Esophagus squamous epithelium (tissue), 4 donors: ENCODE data around the gene UBE3C.

DNA sequence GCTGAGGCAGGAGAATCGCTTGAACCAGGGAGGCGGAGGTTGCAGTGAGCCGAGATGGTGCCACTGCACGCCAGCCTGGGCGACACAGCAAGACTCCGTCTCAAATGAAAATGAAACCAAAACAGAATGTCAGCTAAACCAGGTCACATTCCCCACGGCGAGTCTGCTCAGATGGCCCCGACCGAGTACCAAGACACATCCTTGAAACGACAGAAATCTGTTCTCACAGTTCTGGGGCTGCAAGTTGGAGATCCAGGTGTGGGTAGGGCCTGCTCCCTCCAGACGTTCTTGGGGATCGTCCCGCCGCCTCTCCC, 28.9 kb upstream of the MNX1 start:
- PRO-cap = no peak
- RAMPAGE, long total RNA, 4 experiments = no peak in any of the 4 experiments

GRCh38 chr7:157138100-157139043, at the start of gene UBE3C:
Gene UBE3C, plus strand, starts transcription at chr7:157138926.
- PRO-cap = bidirectional peak, plus-strand start at chr7:157138949, minus-strand start at chr7:157138683
- RAMPAGE, long total RNA, 4 experiments = no peak in any of the 4 experiments

DNA sequence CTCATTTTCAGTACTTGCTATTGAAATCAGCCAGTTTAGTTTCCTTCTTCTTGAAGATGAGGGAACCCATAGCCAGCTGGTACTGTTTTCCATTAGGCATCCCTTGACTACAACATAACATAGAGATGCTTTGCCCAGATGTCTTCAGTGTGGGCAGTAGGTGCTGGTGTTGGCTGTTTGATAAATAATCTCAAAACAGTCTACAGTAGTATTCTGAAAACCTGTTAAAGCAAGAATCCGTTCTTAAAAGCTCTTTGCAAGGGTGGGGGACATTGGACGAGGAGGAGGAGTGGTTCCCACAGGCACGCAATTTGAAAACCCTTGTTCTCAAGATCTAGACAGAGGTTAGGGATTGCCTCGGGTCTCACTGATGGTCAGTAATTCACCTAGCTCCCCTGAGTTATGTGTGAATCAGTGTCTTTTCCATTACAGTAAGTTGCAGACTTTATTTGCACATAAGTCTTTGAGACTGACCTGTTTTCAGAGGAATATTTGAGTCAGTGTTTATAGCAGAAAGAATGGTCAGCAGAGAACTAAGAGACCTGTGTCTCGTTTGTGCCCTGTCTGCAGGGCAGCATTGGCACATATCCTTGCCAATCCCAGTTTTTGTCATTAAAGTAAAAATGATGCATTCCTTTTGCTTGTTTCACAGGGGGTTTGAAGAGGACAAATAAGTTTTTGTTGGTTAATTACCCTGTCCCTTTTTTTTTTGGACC, 66.1 kb downstream of the UBE3C start:
- PRO-cap = no peak
- RAMPAGE, long total RNA, 4 experiments = no peak in any of the 4 experiments

GRCh38 chr7:157239008-157239695, 97.7 kb upstream of the DNAJB6 start:
- PRO-cap = no peak
- RAMPAGE, long total RNA, 4 experiments = no peak in any of the 4 experiments

DNA sequence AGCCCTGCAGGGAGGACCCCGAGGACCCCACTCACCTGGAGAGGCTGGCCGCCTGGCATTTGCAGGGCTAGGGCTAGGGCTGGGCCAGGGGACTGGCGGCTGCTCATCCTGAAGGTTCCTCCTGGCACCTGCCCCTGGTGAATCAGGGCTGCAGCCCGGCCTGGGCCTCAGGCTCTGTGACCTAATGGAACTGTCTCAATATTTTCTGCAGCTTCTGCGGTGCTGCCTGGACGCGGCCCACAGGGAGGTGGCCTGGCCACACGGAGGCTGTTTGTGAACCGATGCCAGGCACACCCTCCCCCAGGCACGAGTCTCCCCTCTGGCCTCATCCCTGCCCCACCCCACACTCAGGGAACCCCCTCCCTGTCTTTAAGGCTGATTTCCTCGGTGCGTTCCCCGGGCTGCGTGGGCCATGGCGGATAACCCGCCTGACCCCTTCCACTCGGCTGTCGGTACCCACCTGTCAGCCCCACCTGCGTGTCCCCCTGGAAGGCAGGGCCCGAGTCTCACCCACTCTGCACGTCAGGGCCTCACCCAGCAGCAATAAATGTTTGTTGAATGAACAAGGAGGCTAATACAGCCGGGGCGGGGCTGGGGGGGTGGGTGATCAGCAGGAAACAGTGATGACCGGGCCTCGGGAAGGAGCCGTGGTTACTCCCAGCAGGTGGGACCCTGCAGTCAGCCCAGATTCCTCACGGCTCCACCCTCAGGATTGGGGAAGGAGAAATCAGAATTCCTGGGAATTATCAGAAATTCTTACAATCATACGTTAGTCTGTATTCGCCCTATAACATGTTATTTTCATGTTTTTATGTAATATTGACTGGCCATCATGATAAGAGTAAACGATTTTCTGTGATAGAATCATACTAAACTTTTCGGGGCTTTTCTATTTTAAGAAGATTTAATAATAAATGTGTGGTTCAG, 54.4 kb upstream of the DNAJB6 start:
- PRO-cap = unidirectional peak, minus-strand start at position 136 of the sequence
- RAMPAGE, long total RNA, 4 experiments = no peak in any of the 4 experiments

DNA sequence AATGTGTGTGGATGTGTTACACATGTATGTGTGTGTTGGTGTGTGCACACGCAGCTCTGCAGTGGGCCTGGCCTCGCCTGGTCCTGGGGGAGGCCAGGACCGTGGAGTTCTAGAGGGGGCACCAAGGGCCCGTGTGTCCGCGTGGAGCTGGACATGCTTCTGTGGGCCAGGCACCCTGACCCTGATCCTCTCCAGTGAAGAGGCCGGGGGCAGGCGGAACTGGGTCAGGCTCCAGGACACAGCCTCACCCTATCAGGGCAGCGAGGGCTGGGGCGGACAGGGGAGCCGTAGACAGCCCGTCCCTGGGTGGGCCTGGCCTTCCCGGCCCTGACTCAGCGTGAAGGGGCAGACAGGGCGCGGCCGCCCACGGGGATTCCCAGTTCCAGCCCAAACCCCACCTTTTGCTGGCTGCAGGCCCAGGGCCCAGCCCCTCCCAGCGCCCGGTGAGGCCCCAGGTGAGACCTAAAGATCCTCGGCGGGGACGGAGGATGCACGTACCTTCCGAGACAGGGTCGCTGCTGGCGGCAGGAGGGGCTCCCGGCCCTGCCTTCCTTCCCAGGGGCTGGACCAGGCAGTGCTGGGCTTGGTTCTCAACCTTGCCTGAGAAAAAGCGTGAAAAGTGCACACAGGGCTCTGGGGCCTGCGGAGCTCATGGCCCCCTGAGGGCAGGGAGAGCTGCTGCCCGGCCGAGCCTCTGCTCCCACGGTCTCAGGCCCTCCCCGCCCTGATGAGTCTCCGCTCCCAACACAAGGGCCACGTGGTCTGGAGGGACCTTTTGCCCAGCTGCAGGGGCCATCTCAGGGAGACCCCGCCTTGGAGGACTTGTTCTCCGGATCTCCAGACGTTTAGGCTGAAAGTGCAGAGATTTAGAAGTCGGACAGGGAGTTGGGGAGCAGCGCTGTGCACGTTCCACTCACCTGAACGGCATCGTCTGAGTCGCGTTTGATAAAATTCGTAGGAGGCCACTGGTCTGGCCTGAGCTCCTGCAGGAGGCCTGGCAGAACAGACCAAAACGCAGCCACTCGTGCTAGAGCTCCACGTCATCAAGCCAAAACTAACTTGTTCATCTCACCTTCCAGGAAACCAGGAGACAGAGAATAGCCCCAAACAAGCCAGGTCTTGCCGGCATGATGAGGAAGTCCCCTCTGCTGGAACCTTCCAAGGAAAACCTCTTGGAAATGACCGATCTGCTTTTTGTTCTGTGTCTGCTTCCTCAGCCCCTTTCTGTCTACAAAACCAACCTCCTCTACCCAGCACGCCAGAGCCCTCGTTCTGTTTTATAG, 43.8 kb upstream of the DNAJB6 start:
- PRO-cap = bidirectional peak, plus-strand start at position 465 of the sequence, minus-strand start at position 183 of the sequence; bidirectional peak, plus-strand start at position 1,161 of the sequence, minus-strand start at position 1,045 of the sequence
- RAMPAGE, long total RNA, 4 experiments = start-site peak on the plus strand in 1 of 4 experiments, centred at position 460 of the sequence, 7 reads per replicate; start-site peak on the minus strand in 3 of 4 experiments, centred at positions 197 to 1,027 of the sequence, 5 to 27 reads per replicate

DNA sequence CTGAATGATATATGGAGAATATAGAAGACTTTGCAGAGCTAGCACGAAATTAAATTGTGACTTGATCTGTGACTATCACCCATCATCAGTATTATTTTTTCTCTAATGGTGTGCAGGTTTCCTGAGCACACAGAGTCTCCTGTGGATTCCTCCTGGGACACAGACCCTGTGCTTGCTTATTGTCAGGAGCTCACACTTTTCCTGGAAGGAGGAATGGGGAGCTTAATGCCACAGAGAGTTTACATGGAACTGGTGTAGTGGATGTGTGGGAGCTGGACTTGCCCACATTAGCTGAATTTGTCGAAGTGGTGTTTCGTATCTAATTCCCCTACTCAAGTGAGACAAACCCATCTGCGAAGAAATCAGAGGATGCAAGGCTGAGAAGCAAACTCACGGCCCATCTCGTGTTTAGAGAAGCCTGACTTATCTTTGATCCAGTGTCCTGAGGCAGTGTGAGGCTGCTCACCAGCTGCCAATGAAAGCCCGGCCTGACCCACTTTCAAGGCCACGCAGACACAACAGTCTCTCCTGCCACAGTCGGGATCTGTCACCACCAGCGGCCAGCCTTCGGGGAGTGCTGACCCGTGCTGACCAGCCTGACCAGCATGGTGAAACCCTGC, 7.6 kb upstream of the DNAJB6 start:
- PRO-cap = no peak
- RAMPAGE, long total RNA, 4 experiments = no peak in any of the 4 experiments

DNA sequence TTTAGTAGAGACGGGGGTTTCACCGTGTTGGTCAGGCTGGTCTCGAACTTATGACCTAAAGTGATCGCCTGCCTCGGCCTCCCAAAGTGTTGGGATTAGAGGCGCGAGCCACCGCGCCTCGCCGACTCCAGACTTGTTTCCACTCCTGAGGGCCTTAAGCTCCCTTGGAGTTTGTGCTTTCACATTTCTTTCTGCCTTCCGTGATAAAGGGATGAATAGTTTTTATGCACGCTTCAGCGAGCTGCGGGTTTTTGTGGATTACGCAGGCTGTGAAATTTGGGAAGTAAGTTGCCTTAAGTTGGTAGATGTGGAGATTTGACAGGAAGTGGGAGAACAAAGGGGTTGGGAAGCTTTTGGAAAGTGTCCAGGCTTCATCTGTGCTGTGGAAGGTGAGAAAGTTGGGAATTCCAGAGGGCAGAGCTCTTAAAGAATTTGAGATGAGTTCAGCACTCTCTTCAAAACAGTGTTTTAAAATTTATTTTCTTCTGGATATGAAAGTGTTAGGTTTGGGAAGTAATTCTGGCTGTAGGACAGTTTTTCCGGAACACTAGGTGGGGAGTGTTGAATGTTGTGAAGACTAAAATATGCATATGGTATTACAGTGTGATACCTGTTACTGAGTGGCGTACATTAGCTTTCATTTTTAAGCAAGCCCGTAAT, 1.8 kb downstream of the DNAJB6 start:
- PRO-cap = no peak
- RAMPAGE, long total RNA, 4 experiments = no peak in any of the 4 experiments

DNA sequence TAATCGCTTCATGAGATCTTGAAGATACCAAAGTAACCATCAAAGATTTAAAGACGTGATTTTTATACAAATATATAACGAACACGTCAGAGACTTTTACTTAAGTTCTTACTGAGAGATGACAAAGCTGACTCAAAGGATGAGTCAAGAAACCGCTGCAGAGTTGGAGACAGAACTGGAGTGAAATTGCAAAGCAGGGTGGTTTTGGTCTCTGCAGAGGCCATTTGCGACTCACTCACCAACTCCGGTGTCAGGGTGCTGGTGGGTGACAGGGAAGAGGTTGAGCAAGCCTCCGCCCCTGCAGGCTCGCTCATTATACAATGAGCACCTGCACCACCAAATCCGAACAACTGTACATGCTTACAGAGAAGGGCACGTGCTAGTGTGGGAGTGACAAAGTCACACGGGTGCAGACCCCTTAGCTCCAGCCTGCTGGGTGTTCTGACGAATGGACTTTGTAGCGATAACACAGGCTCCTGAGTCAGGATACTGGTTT, 75.3 kb downstream of the DNAJB6 start:
- PRO-cap = no peak
- RAMPAGE, long total RNA, 4 experiments = no peak in any of the 4 experiments

DNA sequence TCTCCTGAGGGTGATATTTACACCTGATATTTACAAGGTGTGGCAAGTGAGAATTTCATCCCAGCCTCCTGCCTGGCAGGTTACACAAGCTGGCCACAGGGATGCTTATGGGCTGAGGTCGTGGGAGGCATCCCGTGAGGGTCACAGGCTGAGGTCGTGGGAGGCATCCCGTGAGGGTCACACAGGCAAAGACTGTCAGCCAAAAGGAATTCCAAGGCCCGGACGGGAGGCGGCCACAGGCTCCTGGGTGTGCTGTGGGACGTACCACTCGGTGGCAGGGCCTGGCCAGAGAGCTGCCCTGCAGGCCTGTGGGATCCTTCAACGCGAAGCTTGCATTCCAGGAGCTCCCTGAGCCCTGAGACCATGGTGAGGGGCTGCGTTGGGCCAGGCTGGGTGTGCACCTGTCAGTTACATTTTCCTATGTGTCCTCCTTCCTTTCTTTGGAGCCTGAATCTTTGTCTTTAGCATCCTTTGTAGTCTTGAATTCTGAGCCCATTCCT, 460.6 kb downstream of the DNAJB6 start:
- PRO-cap = no peak
- RAMPAGE, long total RNA, 4 experiments = no peak in any of the 4 experiments

GRCh38 chr7:157822508-157823069, 485.8 kb downstream of the DNAJB6 start:
- PRO-cap = no peak
- RAMPAGE, long total RNA, 4 experiments = no peak in any of the 4 experiments

DNA sequence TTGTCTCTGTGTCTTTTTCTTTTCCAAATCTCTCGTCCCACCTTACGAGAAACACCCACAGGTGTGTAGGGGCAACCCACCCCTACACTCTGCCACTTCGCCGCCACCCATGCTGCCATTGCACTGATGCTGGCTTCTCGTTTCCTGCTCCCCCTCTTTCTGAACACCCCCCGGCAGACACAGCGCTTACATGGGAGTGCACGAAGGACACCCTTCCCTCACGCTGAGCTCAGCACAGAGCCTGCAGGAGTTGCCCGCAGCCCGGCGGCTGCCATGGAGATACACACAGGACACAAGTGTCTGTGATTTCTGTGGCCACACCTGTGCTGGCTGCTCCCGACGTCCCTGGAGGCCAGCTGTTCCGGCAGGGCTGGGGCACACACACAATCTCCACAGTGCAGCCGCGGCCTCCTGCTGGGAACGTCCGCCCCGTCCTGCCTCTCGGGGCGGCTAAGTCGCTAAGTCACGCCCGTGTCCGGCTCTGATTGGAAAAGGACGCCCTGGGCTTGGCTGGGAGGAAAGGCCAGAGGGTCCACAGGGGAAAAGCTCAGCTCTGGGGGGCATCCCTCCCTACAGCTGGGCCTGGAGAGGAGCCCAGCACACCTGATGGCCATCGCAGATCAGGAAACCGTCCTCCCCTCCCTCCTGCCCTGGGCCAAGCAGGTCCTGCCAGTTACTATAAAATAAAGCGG, 349.8 kb downstream of the PTPRN2 start:
- PRO-cap = no peak
- RAMPAGE, long total RNA, 4 experiments = no peak in any of the 4 experiments

DNA sequence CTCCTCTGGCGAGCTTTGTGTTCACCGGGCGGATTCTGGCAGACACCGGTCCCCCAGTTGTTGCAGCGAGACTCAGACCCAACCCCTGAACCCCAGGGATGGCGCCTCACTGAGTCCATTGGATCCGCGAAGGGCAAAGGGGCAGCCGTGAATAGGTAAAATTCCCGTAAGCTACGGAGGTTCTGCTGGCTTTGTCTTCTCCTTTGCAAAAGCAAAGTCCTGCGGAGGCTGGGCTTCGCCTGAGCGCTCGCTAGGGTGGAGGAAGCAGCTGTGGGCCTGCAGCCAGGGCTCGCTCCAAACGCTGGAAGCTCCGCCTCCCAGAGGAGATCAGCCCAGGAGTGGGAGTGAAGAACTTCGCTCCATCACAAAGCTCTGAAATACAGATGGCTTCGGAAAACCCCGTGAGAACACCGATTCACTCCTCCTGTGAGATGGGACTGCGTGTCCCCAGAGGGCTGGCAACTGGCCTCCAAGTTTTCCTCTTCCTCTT, 38.2 kb downstream of the PTPRN2 start:
- PRO-cap = no peak
- RAMPAGE, long total RNA, 4 experiments = no peak in any of the 4 experiments

- PRO-cap = no peak
- RAMPAGE, long total RNA, 4 experiments = no peak in any of the 4 experiments
Measured at GRCh38 chr7:158742334-158742621, 37.7 kb upstream of the NCAPG2 start.

- PRO-cap = no peak
- RAMPAGE, long total RNA, 4 experiments = no peak in any of the 4 experiments
Measured at GRCh38 chr7:158814320-158815119, 14.8 kb downstream of the ESYT2 start.

DNA sequence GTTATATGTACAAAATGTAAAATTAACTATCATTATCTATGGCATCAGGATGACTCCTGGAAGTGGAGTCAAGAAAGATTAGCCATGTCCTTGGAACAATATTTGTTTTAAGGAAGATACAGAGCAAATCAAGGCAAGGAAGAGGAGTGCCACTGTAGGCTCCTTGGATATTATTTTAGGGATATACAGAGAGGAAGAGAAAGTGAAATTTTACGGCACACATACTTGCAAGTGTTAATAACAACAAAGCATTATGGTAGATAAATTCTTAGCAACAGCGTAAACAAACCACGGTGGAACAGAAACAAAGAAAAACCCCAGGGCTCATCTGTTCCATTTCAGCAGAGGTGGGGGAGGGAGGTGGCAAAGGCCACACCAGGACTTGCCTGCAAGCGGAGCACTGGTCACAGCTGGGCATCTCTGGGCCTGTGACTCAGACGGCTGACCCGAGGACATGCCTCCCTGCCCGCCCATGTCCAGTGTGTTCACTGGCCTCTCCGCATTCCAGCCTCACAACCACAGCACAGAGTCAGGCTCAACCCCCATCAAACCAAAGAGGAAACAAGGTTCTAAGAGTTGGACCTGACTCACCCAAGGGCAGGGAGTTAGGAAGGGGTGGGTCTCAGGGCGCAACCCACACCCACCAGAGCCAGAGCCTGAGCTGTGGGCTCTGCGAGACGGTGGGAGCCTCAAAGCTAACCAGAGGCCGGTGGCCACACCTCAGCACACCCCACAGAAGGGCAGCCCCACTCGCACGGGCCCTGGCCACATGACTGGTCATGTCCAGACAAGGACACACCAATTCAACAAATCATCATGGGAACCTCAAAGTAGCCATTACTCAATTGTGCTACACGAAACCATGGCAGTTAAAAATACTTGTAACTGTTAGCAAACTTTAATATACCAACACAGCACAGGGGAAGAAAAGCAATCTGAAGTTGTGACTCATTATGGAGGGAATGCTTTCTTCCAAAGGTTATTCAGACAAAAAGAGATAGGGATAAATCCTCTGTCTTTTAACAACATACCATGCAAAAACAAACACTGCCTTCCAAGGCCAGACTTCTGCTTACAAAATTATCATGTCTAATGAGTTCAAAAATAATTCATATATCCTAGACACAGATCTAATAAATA, 10.8 kb downstream of the ESYT2 start:
- PRO-cap = bidirectional peak, plus-strand start at position 341 of the sequence, minus-strand start at position 177 of the sequence; bidirectional peak, plus-strand start at position 652 of the sequence, minus-strand start at position 490 of the sequence; bidirectional peak, plus-strand start at position 912 of the sequence, minus-strand start at position 775 of the sequence
- RAMPAGE, long total RNA, 4 experiments = start-site peak on the minus strand in 2 of 4 experiments, centred at positions 551 to 554 of the sequence, 6 to 8 reads per replicate

GRCh38 chr7:158937605-158938339, 81.4 kb downstream of the DYNC2I1 start:
- PRO-cap = no peak
- RAMPAGE, long total RNA, 4 experiments = no peak in any of the 4 experiments

DNA sequence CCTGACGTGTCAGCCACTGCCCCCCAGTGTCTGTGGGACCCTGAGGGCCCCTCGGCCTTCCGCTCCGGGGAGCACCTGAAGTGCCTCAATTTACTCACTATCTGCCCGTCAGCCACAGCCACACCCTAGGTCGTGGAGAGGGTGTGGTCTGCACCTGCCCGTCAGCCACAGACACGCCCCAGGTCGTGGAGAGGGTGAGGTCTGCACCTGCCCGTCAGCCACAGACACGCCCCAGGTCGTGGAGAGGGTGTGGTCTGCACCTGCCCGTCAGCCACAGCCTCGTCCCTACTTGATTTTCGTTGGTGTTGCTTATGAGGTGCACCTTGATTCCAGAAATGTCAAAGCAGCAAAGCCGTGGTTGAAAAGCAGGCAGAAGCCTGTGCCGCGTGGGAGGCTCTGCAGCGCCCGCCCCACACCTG, 101.6 kb downstream of the DYNC2I1 start:
- PRO-cap = bidirectional peak, plus-strand start at position 292 of the sequence, minus-strand start at position 114 of the sequence
- RAMPAGE, long total RNA, 4 experiments = no peak in any of the 4 experiments

GRCh38 chr7:159020853-159021360, 123.8 kb downstream of the VIPR2 start:
- PRO-cap = no peak
- RAMPAGE, long total RNA, 4 experiments = no peak in any of the 4 experiments

GRCh38 chr7:159031335-159031691, 113.4 kb downstream of the VIPR2 start:
- PRO-cap = no peak
- RAMPAGE, long total RNA, 4 experiments = no peak in any of the 4 experiments